ENCODE measurements around a stretch of chr7.

DNA sequence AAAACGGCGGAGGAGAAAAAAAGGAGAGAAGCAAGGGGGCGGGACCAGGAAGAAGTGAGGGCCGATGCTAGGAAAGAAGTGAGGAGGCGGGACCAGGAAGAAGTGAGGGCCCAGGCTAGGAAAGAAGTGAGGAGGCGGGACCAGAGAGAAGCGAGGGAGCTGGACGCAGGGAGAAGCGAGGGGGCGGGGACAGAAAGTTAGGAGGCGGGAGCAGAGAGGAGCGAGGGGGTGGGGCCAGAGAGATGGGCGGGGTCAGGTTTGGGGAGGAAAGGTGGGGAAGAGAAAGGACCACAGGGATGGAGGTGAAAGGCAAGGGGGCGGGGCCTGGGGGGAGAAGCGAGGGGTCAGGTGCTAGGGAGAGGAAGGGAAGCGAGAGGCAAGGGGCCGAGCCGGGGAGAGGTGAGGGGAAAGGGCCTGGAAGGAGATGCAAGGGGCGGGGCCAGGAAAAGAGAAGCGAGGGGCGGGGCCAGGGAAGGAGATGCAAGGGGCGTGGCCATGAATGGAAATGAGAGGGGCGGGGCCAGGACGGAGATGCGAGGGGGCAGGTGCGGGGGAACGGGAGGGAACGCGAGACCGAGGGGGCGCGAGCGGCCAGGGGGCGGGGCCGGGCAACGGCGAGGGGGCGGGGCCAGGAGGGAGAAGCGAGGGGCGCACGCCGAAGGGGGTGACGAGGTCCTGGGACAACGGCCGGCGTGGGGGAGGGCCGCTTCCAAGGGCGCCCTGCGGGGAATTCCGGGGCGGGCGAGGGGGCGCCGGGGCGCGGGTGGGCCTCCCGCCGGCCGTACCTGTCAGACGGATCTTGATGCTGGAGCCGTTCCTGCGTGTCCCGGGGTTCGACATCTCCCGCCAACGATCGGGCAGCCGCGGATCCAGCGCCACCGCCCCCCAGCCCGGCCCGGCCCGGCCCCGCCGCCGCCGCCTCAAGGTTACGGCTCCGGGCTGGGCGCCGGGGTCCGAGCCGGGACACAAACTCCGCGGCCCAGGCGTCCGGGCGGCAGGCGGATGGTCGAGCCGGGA is 659 bp downstream of the SMURF1 start:
- PRO-cap = unidirectional peak, plus-strand start at position 791 of the sequence
- CAGE, long polyA plus RNA = no peak

GRCh38 chr7:99219246-99219697 is 11.4 kb upstream of the KPNA7 start:
- PRO-cap = no peak
- CAGE, long polyA plus RNA = no peak

DNA sequence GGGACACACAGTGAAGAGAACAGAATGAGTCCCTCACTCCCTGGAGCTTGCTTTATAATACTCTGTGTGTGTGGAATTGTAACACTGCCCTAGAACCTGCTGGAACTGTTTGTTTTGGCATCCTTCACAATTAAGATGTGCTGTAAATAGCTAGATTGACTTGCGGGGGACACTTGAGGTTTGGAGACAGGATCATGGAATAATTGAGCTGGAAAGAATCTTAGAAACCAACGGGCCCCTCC is 57.7 kb upstream of the ARPC1A start:
- PRO-cap = no peak
- CAGE, long polyA plus RNA = no peak

GRCh38 chr7:99326214-99326968 is 693 bp downstream of the ARPC1A start:
- PRO-cap = no peak
- CAGE, long polyA plus RNA = no peak

DNA sequence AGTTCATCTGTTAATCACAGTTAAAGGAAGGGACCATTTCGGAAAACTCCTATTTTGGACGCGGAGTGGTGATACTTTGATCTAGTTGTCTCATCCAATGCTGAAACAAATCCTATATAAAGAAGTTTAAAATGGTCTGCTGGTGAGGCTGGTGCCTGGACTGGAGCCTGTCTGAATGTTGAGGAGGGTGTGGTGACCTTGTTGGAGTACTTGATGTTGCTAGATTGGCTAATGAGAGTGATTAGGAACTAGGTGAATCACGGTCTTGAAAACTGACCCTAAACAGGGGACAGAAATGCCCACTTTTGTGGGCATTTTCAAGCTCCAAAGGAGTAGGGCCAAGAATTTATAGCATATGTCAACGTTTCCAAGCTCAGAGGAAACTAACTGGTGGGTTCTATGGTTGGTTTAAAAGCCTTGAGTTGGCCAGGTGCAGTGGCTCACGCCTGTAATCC is 2.0 kb downstream of the ARPC1A start:
- PRO-cap = no peak
- CAGE, long polyA plus RNA = no peak

DNA sequence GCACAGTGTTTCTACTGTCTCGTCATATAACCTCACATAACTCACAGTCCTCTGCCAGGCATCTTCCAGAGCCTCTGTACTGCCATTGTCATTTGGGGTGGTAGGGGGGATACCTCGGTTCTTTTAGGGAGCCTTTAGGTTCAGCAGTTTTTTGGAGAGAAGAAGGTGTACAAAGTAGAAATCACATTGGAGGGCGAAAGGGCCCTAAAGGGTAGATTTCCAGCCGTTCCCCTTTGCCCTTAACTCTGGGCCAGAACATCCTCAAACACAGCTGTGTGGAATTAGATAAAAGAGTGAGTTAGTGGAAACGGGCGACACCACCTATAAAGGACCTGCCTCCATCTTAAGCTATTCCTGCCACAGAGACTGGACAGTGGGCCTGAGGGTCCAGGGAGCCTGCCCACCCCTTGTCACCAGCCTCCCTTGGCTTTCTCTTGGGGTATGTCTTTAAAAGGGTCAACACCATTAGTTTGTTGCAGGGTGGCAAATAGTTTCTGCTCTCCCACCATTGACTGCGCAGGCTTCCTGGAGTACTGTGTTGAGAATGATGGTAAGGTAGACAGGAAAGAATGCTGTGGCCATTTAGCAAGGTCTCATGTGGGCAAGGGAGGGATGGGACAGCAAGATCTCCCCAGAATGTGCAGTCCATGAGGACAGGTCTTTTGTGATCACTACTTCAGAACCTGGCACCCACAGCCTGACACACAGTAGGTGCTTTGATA is 22.7 kb upstream of the ARPC1B start:
- PRO-cap = no peak
- CAGE, long polyA plus RNA = no peak

GRCh38 chr7:99357961-99358670 is 16.4 kb upstream of the ARPC1B start:
- PRO-cap = no peak
- CAGE, long polyA plus RNA = no peak

DNA sequence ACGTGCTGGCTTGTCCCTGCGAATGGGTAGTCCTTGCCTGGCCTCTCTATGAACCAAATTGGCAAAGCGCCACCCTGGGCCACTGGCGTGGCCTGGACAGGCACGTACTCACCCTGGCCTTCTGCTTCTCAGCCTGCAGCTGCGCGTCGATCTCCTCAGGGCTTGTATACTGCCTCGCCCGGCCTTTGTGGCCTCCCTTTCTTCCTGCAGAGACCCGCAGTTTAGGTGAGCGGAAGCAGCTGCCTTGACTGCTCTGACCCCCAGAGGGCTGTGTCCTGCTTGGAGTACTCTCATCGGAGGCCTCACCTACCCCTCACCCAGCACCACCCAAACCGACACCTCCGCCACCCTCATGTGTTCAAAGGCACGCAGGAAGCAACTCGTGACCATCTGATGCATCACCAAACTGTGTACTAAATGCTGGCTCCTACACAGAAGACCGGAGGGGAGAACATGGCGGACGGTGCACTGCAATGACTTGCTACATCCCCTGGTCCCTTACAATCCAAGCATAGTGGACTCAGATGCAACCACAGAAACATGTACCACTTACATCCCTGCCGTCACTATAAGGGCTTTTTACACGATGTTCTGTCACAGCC is 3.5 kb downstream of the PDAP1 start:
- PRO-cap = no peak
- CAGE, long polyA plus RNA = no peak

GRCh38 chr7:99455683-99456904 is 9.9 kb downstream of the ATP5MF start:
- PRO-cap = no peak
- CAGE, long polyA plus RNA = no peak

DNA sequence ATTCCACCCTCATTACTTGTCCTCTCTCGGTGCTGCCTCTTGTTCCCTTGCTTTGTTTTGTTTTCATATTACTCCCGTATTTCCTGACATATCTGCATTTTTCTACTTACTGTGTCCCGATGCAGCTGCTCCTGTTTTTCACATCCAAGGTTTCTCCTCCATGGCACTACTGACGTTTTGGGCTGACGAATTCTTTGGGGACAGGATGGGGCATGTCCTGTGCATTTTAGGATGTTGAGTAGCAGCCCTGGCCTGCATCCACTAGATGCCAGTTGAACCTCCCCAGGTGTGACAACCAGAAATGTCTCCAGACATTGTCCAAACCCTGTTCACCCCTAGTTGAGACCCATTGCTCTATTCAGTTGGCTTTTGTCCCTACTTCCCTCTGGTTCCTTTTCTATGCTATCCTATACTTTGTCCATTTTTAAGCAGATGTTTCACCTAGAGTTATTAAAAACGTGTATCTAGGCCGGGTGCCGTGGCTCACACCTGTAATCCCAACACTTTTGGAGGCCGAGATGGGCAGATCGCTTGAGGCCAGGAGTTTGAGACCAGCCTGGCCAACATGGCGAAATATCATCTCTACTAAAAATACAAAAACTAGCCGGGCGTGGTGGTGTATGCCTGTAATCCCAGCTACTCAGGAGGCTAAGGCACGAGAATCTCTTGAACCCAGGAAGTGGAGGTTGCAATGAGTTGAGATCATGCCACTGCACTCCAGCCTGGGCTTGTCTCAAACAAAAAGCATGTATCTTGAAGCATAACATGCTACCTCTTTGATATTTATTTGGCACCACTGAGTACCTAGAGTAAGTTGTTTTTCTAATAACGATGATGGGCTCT is 12.6 kb downstream of the ZNF789 start:
- PRO-cap = no peak
- CAGE, long polyA plus RNA = no peak

GRCh38 chr7:99498587-99498875 is 1.6 kb downstream of the ZNF394 start:
- PRO-cap = no peak
- CAGE, long polyA plus RNA = no peak

- PRO-cap = no peak
- CAGE, long polyA plus RNA = no peak
Observed at GRCh38 chr7:99501092-99501590, 1.1 kb upstream of the ZNF394 start.

GRCh38 chr7:99558159-99558360 is 382 bp upstream of the ZNF655 start:
- PRO-cap = bidirectional peak, plus-strand start at chr7:99558302, minus-strand start at chr7:99558304
- CAGE, long polyA plus RNA = no peak

DNA sequence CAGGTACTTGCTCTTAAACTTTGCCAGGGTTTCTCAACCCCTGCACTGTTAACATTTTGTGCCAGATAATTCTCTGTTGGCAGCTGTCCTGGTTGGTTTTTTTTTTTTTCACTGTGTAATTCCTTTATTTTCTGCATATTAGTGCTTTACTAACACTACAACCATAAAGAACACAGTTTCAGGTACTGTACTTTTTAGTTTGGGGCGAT is 18.2 kb downstream of the ZSCAN25 start:
- PRO-cap = no peak
- CAGE, long polyA plus RNA = no peak

DNA sequence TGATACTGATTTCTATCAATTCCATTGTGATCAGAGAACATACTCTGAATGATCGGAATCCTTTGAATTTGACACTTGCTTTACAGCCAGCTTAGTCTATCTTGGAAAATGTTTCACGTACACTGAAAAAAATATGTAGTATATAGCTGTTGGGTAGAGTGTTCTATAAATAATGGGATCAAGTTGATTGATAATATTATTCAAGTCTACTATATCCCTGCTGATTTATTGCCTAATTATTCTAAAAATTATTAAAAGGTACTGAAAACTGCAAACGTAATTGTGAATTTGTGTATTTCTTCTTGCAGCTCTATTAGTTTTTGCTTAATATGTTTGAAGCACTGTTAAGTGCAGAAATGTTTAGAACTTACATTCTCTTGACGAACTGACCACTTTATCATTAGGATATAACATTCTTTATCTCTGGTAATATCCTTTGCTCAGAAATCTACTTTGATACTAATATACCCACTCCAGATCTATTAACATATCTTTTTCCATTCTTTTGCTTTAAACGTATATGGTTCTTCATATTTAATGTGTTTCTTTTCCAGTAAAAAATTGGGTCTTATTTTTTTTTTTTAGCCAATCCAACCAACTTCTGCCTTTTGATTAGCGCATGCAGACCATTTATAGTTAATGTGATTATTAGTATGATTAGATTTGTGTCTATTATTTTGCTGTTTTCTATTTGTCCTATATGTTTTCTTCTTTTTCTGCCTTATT is 18.7 kb upstream of the OR2AE1 start:
- PRO-cap = no peak
- CAGE, long polyA plus RNA = no peak

GRCh38 chr7:99900550-99901465 is 18.5 kb downstream of the TRIM4 start:
- PRO-cap = no peak
- CAGE, long polyA plus RNA = no peak

DNA sequence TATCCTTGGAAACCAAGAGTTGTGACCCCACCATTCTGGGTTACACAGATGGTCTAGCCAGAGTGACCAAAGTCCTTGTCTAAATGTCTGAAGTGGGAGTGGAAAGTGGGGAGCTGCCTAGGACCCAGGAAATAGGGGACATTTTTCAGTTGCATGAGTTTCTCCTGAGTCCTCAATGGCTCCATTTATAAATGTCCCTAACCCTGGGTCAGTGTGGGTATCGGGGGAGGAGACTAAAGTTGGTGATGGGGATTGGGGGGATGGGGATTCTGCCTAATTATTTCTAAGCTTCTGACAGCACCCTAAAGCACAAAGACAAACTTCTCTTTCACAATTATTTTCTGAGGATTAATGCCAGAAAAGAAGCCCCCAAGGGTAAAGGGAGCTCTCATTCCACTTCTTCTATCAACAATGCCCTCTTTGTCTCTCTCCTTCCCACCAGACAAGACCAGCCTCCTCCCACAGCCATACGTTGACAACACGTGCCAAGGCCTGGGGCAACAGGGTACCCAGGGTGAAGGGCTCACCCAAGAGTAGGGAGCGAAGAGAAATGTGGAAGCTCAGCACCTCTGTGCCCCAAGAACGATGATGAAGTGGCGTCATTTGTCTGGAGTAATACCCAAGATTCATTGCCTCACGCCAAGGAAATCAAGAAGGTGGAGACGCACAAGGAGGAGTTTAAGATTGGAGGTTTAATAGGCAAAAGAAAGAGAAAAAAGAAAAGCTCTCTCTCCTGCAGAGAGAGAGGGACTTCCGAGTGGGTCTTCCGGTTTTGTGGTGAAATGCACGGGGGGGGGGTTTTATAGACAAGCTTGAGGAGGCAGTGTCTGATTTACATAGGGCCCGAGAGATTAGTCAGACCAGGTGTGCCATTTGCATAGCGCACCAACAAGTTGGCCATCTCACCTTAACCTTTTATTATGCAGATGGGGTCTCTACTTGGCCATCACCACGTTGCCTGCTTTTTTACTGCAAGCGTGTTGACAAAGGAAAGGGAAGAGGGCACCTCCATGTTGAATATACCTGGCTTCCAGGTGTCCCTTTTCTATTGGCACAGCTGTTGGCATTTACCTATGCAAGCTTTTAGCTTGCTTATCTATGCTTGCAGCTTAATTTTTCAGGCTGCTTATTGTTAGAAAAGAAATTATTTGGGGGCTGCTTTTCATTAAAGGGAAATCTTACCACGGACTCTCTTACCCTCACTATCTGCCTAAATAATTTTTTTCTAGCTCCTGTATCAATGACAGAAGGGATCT is 14.5 kb upstream of the GJC3 start:
- PRO-cap = no peak
- CAGE, long polyA plus RNA = no peak

DNA sequence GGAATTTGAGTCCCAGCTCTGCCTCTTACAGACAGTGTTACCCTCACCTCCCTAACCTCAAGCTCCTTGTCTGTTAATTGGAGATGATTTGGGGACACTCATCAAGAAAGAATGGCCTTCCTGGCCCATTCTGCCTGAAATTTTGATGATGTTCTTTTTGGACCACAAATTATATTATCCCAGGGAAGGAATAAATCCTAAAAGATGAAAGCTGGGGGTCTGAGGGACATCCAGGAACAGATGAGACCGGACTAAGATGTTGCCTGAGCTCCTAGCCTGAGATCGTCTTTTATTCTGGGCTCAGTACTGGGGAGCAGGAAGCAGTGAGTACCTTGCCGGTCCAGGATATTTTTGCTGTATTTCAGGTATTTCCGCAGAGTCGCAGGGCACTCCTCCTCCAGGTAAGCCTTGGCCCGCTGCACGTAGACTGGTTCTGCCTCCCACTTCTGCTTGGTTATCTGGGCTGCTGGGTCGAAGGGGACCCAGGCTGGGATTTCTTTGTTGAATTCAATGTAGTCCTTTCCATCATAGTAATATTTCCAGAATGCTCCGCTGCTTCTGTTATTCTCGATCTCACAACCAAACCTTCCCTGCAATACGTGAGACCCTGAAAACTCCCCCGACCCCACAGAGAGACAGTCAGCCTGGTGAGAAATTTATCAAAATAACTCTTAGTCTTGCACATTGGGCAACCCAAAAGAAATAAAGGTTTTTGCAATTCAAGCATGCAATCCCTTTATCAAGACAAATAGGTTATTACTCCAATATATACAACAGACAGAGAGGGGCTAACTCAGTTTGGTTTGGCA is 7.8 kb downstream of the AZGP1 start:
- PRO-cap = no peak
- CAGE, long polyA plus RNA = no peak

- PRO-cap = no peak
- CAGE, long polyA plus RNA = no peak
Observed at GRCh38 chr7:100070539-100071258, 10.8 kb downstream of the ZNF3 start.

GRCh38 chr7:100157279-100157663 is 1.3 kb downstream of the TRAPPC14 start:
- PRO-cap = no peak
- CAGE, long polyA plus RNA = no peak

Data from B cell (primary cell).